Umbilical cord (tissue), 2 donors: ENCODE data around the genes ZNF487 and ZNF32.

DNA sequence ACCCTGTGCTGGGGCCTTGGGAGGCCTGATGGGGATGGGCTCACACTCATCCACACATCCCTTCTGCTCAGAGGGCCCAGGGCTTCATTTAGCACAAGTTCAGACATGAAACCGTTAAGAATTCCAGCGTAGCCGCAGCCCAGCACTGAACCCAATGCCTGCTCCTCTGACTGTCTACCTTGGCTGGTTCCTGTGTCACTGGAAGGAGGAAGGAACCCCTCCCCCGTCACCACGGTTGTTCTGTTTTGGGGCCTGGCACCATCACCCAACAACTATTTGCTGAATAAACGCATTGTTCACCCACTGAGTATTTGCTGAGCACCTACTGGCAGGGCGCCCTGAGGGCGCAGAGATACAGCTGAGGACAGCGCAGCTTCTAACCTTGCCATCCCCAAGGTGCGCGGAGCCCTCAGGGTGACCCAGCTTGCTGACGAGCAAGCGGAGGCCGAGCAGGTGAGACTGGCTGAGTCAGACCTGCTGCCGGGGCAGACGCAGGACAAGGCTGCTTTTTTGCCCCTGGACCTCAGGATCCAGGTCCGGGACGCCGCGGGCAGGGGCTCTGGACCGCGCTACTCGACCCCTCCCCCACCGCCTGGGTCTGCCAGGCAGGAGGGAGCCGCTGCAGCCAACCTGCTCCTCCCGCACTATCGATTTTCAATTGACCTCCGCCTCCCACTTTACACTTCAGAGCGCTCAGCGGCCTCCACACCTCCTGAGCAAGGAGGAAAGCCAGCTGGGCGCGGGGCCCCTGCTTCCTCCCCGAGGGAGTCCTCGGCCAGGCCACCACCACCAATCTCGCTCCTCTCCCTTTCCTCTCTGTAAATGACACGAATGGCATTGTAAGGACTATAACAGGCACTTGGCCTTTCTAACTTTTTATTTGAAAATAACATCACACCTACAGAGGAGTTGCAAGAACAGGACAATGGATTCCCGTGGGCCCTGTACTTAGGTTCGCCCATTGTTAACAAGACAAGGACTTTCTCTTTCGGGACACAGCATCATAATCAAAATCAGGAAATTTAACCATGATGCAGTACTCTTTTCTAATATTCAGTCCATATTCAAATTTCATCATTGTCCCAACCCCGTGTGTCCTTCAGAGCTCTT, 50.3 kb upstream of the RET start:
- RAMPAGE, long total RNA, result no peak

- RAMPAGE, long total RNA, result no peak
These were observed 24.3 kb downstream of the RET start for GRCh38 chr10:43101120-43101563.

DNA sequence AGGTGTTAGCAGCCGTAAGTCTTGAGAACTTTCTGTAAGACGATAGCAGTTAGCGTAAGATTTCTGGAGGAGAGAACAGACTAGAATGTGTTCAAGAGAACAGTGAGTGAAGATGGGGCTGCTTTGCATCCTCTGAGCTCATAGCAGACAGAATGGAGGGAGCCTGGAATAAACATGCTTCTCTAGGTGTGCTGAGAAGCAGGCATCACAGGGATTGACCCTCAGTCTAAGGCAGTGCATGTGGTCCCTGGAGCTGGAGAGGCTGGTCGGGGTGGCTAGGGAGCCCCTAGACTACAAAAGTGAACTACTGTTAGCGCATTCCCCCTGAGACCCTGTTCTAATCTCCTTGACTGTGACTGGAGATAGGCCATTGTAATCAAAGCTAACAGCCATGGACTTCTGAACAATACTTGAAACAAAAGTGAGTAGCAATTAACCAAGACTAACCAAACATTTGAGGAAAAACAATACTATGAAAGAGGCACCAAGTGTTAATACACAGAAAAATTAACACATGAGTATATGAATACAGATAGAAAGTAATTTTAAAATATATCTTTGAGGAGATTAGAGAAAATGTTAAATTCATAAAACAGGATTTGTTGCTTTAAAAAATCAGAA, 30.7 kb downstream of the CSGALNACT2 start:
- RAMPAGE, long total RNA, result no peak

DNA sequence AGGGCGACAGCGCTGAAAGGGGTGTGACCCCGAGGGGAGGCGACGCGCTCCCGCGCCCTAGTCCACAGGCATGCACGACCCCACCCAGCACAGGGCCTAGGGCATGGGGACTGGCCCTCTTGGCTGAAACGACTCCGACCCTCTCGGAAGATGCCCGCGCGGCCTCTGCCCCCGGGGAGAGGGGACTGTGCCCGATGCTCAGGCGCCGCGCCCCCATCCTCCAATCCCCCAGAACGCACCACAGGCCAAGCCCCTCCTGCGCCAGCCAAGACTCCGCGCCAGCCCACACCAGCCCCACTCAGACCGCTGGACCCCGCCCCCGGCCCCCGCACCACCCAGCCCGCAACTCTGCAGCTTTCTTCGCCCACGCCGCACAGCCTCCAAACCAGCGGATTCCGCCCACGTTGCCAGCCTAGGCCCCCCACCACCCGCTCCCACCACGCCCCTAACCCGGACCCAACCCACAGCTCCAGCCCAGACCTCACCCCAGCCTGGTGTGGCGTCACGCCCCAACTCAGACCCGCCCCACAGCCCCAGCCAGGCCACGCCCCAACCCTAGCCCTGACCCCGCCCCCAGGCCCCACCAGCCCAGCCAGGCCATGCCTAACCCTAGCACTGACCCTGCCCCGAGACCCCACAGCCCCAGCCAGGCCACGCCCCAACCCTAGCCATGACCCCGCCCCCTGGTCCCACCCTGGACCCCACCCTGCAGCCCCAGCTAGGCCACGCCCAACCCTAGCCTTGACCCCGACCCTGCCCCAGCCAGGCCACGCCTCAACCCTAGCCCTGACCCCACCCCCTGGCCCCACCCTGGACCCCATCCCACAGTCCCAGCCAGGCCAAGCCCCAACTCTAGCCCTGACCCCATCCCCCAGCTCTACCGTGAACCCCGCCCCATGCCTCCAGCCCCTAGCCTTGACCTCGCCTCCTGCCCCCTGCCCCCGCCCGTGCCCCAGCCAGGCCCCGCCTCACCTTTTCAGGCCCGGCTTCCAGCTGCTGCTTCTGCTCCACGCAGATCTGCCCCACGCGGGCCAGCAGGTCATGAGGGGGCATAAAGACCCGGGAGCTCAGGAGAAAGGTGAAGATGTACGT, 64.2 kb downstream of the RASGEF1A start:
- RAMPAGE, long total RNA, result no peak

DNA sequence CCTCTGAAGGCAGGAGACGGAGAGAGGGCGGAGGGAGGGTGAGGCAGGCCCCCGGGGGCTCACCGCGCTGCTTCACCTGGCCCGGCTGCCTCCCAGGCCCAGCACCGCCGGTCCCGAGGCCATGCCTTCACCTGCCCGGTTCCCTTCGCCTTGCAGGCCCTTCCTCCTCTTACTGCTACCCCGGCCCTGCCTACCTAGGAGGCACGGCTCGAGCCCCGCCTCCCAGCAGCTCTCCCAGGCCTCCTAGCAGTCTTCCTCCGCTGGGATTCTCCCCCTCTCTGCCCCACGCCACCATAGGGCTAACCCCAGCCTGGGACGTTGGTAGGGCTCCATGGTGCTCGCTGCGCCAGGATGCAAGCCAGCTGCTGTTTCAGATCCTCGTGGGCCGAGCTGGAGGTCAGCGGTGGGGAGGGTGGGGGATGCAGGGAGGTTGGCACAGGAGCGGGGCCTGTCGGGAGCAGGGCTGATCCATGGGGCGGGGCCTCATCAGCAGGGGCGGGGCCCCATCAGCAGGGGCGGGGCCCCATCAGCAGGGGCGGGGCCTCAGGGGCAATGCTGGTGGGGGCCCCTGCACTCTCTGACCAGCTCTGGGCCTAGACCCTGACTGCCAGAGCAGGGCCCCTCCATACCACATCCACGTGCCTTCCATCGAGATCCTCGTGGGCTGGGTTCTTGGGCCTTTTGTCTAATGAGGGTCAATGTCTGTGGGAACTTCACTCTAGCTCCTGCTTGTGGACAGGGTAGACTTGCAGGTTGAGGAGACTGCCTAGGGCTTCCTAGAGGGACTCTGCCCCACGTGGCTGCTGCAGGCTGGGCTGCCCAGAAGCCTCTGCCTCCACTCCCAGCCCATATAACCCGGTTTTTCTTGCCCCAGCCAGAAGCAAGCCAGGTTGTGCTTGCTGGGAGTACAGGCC, 63.2 kb downstream of the RASGEF1A start:
- RAMPAGE, long total RNA, result no peak

DNA sequence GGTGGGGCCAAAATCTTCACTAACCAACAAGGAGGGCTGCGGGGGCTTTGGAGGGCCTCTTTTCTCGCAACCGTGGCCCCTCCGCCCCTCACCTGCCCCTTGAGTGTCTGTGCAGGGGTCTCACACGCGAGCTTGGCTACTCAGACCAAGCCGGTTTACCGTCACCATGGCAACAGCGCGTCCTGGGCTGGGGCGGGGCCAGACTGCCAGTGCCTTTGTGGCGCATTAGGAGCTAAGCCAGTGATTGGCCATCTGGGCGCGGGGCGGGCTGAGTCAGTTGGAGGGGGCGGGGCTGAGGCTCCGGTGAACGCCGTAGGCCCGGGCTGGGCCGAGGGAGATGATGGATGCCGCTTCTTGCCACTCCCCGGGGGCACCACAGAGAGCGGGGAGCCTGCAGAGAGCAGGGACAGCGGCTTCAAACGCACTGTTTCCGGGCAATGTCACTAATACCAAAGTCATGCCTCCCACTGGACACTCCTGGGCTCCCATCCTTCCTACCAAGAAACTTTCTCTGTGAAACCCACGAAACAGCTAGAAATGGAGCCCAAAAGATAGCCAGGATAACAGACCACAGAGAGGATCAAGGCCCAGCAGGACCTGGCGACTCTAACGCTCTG, 48.6 kb upstream of the FXYD4 start:
- RAMPAGE, long total RNA, result no peak

GRCh38 chr10:43383857-43384964, 12.8 kb downstream of the FXYD4 start:
- RAMPAGE, long total RNA, result no peak

GRCh38 chr10:43399683-43400162, 9.3 kb downstream of the HNRNPF start:
- RAMPAGE, long total RNA, result no peak

DNA sequence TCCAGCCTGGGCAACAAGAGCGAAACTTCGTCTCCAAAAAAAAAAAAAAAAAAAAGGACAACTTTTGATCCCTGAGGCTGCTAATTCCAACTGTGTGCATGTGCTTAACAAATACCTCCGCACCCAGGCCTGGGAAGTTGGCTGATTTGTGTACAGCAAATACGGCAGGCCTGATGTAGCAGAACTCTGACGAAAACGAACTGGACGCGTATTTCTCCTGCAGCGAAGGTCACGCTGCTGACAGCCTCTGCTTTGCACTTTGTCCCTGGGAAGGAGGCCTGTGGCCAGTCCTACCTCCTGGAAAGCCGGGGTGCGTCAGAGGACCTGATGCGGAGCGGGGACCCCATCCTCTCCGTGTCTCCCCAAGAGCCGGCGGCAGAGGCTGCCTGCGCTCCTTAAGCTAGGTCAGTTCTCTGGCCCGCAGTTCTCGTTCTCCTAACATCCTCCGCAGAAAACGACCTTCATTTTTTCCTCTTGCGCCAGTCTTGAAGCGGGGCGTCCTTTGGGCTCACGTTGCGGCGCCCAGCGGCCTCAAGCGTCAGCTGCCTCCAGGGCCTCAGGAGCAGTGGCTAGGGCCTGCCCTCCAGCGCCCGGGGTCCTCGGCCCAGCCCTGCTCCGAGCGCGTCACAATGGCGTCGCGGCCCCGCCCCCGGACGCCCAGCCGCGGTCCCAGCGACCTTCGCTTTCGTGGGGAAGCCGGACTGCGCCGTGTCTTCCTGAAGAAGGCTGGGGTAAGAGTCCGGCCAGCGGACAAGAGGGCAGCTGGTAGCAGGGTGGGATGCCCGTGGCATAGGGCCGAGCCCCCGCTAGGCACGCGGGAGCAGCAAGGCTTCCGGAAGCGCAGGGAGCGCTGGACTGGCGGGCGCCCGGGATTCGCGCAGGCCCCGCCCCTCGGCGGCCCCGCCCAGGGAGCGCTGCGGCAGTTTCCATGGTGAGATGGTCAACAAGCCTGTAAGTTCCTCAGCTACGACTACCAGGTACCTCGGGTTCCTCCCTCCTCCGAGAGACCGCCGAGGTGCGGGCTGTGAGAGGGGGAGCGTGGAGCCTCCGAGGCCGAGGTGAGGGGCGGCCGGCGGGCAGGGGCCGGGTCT, at the start of gene ZNF487:
Gene ZNF487 (plus strand): TSS at position 907 of the 1,091 bp plus-strand sequence.
- RAMPAGE, long total RNA, result start-site peak on the plus strand centred at position 904 of the sequence, 27 bp wide, 10 and 16 reads in 2 replicates

GRCh38 chr10:43452156-43452581, 15.3 kb downstream of the ZNF487 start:
- RAMPAGE, long total RNA, result no peak

- RAMPAGE, long total RNA, result start-site peak on the minus strand at chr10:43648818-43648888, 25 and 36 reads in 2 replicates
These were observed at the start of gene ZNF32 for GRCh38 chr10:43648555-43649521. Gene ZNF32, minus strand, starts transcription at chr10:43648881.

DNA sequence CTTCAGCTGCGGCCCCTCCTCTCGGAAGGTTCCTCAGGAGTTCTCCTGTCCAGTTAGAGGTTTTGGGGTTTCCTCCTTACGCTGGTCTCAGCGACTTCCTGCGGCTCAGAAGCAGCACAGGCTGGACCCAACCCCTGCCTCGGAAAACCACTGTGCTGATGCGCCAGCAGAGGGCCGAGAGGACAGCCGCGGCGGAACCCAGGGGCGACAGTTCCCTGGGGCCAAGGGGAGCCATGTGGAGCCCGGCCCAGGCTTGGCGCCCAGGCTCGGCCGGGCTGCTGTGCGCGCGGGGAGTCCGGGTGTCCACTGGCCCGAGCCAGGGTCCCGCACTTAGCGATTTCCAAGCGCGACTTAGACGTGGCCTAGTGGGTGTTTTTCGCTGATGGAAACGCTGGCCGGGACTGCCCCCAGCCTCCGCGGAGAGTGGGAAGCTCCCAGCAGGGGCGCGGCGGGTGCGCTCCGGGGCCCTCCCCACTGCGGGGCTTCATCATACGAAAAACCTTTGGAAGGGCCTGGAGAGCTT, 18.6 kb upstream of the ZNF32 start:
- RAMPAGE, long total RNA, result no peak

DNA sequence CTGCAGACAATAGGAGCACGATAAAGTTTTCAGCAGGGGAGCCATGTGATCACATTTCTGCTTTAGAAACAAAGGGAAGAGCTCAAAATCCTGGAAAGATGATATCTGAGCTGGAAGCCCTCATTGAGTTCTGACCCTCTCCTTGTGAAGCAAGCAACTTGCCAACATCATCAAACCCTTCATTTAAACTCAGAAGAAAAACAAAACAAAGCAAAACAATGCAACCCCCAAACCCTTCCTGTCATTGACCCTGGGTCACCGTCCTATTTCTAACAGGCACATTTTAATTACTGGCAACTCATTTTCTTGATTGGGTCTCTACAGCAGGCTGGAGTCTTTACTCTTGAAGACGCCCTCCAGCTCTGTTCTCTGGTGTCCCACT, 198.3 kb upstream of the ZNF32 start:
- RAMPAGE, long total RNA, result no peak

DNA sequence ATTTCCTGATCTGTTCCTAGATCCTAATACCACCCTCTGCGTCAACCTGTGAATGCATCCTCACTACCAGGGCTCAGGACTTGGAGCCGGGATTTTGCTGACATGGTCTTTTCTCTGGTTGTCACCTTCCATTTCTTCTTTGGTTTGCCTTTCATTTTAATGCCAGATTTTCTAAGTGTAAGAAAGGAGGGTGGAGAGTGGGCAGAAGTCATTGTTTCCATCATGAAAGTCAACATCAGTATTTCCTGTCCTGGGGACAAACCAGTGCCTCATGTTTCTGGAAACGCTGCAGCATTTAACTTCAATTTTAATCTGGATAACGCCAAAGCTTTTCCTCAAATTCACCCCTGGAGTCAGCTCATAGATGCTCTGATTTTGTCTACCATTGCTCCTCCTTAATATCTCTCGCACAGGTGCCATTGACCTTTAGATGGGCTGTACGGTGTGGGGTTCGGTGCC, 210.5 kb upstream of the ZNF32 start:
- RAMPAGE, long total RNA, result no peak

DNA sequence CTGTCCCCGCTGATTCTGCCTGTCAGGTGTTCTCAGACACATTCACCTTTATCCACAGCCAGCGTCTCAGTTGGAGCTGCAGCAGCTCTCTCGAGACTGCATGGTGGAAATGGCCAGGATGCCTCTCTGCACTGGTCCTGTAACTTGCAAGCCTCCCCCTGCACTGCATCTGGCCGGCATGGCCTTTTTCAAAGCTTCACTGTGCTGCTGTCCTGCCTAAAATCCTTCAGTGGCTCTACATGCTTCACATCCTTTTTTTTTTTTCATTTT, 218.1 kb upstream of the ZNF32 start:
- RAMPAGE, long total RNA, result no peak

DNA sequence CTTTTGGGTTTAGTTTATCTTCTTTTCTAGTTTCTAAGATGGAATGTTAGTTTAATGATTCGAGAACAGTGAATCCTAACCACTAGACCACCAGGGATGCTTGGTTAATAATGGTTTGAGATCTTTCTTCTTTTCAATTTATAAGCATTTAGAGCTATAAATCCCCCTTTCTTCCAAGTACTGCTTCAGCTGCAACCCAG, 302.2 kb upstream of the ZNF32 start:
- RAMPAGE, long total RNA, result no peak

DNA sequence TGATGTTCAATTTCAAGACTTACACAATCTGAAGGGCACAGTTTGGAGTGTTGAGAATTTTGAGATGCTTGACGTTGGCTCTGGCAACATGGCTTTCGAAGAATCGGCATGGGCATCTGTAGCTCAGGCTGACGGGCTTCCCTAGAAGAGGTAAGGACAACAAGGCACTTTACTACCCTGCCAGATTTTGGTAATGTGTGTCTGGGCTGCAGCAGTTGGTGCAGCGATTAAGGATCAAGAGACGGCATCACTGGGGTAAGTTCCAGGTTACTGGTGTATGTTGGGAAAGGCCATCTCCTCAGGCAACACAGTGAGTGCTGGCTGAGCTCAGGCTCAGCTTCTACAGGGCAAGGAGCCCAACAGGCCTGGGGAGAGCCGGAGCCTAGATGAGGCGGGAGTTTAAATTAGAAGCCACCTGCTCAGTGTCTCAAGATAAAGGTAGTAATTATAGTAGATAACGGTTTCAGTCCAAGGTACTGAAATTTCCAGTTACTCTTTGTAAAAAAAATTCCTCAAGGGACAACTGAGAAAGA, 4.1 kb downstream of the CXCL12 start:
- RAMPAGE, long total RNA, result no peak

DNA sequence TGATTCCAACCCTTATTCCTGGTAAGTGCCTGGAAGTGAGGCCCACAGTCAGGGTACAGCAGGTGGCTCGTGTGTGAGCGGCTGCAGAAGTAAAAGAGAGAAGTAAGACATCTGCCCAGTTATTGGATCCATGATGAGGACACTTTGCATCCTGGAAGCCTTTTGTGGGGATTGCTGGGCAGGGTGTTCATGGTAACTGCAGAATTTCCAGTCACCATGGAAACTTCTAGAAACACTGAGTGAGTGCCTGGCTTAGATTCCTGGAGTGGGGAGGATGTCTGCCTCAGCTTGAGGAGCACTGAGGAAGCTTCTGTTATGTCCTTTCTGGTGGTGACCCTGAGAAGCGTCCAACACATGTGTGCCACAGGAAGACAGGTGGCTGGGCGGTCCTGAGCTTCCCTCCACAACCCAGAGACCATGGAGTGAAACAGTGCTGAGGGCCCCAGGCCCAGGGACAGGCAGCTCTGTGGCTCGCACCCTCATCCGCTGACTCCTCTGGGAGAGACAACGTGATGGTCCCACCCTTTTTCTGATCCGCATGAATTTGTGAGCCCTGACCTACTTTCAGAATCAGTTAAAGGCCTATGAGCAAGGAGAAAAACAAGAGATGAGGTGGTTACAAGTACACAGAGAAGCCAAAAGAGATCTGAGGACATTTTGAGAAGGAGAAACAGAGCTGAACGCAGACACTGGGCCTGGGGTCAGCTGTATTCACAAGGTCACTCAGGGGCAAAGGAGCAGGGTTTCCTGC, 191.9 kb upstream of the CXCL12 start:
- RAMPAGE, long total RNA, result no peak

DNA sequence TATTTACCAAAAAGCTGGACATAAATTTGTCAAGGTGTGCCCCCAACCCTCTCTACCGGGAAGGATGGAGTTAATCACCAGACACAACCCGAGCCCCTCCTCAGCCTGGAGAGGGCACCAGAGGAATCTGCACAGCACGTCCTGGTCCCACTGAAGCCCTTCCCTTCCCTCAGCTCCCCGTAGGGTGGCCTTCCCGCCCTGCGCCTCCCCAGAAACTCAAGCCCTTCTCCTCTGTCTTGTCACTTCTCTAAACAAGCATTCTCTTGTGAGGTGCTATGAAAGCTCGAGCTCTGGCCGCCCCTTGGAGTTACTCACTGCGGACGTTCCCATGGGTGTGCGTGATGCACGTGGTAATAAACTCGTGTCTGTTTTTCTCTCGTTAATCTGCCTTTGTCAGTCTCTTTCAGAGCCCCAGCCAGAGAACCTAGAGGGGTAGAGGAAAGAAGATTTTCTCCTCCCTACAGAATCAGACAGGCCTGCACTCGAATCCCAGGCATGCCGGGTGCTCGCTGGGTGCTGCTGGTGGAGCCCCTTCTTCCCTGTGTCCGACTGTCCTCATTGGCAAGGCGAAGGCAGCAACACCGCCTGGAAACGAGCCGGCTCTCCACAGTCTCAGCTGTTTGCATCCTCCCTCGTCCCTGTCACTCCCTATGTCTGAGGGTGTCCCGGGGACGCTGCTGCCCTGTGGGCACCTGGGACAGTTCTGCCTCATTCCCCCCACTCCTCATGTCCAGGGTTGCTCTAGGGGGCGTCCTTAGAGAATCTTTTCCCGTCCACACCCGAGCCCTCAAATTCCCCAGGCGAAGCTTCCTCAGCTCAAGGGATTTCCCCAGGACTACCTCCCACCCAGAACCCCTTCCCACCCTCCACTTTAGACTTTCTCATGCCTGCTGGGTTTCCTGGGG, 31.8 kb upstream of the TMEM72 start:
- RAMPAGE, long total RNA, result no peak

- RAMPAGE, long total RNA, result no peak
These were observed 3.1 kb upstream of the TMEM72 start for GRCh38 chr10:44908009-44908513.